ENCODE measurements around a stretch of chr7.

DNA sequence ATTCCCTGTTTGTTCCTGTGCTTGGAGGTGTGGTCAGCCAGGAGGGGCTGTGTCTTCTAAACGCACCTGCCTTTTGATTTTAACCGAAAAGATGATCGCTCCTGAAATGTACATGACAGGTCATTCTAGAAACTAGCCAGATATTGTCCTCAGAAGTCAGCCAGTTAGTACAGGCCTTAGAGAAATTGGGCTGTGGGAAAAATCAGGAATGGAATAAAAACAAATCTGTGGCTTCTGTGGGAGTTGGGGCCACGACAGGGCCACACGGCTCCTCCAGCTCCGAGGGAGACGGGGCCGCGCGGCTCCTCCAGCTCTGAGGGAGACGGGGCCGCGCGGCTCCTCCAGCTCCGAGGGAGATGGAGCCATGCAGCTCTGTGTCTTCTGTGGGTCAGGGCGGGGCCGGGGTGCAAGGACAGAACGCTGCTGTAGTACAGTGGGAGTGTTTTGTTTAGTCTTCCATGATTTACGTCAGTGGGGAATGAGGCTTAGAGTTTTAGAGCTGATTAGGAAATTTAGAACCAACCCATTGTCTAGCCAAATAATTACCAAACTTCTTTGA lies 32.8 kb upstream of the PRKAR1B start:
- RRBS, 2 experiments: no CpG with 5 or more reads among the region's 19 CpGs

GRCh38 chr7:835877-836692 lies 3.8 kb downstream of the SUN1 start:
- RRBS, 2 experiments: 96% methylated on average over 6 of the region's 23 CpGs

DNA sequence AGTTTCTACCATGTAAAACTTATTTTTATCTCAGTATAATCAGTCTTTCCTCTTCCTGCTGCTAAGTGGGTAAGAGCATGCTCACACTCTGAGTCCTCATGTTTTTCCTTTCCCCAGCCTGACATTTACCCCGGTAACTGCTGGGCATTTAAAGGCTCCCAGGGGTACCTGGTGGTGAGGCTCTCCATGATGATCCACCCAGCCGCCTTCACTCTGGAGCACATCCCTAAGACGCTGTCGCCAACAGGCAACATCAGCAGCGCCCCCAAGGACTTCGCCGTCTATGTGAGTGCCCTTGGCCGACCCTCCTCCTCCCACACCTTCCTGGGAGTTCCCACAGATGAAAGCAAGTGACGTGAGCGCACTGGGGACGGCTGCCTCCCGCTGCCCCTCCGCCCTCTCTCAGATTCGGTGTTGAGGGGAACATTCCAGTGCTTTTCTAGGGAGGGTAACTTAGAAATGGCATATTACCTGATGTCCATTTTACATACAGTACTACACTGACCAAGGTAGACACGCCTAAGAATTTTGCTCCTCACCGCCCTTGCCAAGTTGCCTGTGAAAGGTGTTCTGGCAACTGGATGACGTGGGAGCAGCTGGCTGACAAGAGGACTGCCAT lies 7.0 kb upstream of the GET4 start:
- RRBS, 2 experiments: no CpG with 5 or more reads among the region's 17 CpGs

DNA sequence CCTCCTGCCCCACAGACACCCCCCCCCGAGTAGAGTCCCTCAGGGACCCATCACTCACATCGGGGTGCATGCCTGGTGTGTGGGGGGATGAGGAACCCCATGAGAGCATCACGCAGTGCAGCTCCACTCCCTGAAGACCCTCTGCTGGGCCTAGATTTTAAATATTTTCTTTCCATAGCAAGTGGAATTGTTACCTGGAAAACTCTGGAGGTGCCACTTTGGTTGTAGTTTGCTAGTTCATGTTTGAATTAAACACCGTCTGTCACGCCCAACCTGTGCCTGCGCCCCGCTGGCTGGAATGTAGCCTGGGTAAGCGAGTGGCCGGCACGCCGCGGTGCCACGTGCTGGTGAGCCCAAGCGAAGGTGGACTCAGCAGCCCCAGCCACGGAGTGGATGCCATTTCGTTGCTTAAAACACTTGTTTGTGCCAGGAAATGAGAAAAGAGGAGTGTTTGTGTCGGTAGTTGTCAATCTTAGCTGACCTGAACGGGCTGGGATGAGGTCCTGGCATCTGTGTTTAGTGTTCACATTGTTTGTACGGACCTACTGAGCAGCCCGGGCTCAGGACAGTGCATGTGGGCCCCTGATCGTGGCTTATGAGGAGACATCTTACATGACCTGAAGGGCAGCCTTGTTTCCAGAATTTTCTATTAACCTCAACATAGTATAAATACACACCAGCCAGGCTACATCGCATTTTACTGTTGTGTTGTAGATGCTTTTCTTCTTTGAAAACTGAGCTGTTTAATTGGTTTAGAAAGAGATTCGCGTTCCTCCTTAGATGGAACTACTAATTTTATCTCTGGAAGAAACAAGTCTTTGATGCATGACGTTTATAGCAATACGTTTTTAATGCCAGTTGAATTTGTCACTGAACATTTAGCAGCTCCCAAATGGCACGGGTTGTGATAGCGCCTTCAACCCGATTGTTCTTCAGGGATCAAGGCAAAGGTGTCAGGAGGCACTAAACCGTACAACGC lies 2.9 kb downstream of the GET4 start:
- RRBS, 2 experiments: no CpG with 5 or more reads among the region's 31 CpGs

DNA sequence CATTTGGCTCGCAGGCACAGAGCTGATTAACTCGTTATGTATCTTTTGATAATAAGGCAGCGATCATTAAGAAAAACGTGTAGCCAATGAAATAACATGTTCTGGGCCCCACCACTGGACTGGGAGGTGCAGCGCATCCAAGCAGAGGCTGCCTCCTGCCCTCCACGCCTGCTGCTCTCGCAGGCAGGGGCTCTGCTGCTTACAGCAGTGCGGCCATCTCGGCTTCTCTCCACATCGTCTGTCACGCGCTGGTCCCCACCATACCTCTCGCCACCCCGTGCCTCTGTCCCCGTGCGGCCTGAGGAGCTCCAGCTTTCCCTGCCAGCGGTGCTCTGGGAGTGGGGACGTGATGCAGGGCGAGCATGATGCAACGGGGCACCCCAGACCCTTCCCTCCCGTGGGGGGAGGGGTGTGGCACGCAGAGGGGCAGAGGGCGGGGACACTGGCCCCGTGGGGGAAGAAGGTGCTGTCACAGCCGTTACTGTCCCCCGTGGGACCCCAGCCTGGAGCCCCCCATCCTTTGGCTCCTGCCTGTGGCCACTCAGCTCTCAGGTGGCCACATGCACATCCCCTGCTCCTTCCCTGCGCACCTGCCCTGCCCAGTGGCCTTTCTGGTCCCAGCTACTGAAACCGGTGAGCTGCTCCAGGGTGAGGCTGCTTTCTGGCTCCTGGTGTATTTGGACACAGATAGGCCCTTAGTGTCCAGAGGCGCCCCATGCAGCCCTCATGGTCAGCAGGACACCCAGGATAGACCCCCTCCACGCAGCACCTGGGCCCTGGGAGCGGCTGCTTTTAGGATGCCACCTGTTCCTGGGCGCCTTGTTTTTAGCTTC lies 9.0 kb downstream of the GET4 start:
- RRBS, 2 experiments: no CpG with 5 or more reads among the region's 32 CpGs

- RRBS, 2 experiments: no CpG with 5 or more reads among the region's 25 CpGs
Observed at GRCh38 chr7:893716-894257, 17.4 kb downstream of the GET4 start.

- RRBS, 2 experiments: 83% methylated on average over 3 of the region's 54 CpGs; no CpG with 5 or more reads in 1 of the 2 experiments
Observed at GRCh38 chr7:895079-895926, 18.9 kb downstream of the GET4 start.

DNA sequence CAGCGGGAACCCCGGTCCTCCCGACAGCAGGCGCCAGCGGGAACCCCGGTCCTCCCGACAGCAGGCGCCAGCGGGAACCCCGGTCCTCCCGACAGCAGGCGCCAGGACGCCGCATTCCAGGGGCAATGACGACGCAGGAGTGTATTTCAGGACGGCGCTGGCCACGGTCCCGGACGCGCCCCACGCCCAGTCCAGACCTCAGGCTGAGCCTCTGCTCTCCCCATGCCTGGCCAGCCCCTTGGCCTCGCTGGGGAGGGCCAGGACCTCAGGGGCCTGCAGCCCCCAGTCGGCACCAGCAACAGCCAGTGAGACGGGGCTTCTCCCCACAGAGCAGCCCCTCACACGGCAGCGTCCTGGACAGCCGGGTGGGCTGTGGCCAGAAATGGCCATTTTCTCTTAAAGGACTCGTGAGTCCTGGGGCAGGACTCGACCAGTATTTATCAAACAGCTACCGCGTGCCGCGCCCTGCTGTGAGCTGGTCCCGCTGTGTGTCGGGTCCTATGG lies 33.0 kb downstream of the GET4 start:
- RRBS, 2 experiments: 24 to 25% methylated on average over 9 of the region's 37 CpGs

DNA sequence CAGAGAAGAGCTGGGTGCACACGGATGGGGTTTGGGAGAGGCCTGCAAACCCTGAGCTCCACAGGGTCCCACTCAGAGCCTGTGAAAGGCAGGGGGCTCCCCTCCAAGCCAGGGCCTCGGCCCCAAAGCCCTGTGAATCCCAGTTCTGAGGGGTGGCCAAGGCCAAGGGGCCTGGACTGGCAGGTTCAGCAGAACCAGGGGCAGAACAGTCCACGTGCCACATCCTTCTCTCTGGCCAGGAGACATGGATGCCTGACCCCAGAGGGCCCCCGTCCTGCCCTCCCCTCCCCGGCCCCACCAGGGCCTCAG lies 309 bp upstream of the CYP2W1 start:
- RRBS, 2 experiments: no CpG with 5 or more reads among the region's 5 CpGs

DNA sequence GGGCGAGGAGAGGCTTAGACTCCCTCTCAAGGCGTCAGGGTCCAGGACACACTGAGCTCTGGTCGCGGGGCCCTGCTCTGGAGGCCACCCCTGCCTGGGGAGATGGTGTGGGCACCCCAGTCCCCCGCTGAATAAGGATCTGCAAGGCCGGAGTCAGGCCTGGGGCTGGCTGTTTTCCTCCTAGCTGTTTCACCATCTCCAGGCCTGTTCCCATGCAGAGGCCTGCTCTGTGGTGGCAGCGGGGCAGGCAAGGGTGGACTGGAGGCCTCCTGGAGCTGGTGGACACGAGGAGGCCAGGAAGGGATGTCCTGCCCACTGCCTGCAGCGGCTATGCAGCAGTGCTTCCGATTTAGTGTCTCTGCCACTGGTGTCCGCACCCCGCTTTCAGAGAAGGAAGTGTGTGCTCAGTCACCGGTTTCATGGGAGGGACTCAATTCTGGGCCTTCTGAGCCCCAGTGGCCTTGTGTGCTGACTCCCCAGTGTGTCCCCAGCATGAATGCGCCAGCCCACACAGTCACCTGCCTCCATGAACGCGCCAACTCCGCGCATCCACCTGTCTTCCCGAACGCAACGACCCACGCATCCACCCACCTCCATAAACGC lies 14.6 kb upstream of the GPR146 start:
- RRBS, 2 experiments: no CpG with 5 or more reads among the region's 23 CpGs

- RRBS, 2 experiments: no CpG with 5 or more reads among the region's 16 CpGs
Observed at GRCh38 chr7:1033475-1033989, 10.8 kb upstream of the GPR146 start.

GRCh38 chr7:1046761-1047367 lies 2.5 kb downstream of the GPR146 start:
- RRBS, 2 experiments: no CpG with 5 or more reads among the region's 11 CpGs

DNA sequence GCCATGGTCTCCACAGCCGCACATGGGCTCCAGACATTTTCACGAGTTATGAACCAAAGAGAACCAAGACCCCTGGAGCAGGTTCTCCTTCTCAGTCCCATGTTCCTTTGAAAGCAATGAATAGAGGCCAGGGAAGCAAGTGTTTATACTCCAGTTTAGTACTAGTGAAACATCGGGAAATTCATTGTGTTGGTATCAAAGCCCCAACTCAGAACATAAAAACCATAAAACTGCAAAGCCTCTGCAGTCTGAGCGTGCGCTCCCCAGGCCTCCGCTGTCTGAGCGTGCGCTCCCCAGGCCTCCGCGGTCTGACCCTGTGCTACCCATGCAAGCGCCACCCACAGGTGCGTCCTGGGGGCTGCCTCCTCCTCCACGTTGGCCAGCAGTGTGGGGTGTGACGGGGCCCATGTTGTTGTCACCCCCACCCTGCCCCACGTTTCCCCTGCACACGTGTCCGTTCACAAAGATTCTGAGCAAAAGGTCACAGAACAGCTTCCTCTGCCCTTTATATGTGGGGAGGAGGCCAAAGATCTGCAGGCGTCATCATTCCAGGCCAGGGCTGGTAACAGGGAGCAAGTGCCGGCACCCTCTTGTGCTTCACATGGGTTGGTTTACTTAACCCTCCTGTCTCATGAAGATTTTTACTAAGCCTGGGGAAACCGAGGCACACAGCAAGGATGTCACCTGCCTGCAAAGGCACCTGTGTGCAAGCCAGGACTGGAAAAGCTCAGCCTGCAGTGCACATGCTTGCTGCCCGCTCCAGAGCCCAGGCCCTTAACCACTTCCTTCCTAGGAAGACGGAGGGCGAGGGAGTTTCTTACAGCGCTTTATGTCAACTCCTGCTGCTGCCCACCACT lies 4.6 kb downstream of the GPR146 start:
- RRBS, 2 experiments: no CpG with 5 or more reads among the region's 24 CpGs

DNA sequence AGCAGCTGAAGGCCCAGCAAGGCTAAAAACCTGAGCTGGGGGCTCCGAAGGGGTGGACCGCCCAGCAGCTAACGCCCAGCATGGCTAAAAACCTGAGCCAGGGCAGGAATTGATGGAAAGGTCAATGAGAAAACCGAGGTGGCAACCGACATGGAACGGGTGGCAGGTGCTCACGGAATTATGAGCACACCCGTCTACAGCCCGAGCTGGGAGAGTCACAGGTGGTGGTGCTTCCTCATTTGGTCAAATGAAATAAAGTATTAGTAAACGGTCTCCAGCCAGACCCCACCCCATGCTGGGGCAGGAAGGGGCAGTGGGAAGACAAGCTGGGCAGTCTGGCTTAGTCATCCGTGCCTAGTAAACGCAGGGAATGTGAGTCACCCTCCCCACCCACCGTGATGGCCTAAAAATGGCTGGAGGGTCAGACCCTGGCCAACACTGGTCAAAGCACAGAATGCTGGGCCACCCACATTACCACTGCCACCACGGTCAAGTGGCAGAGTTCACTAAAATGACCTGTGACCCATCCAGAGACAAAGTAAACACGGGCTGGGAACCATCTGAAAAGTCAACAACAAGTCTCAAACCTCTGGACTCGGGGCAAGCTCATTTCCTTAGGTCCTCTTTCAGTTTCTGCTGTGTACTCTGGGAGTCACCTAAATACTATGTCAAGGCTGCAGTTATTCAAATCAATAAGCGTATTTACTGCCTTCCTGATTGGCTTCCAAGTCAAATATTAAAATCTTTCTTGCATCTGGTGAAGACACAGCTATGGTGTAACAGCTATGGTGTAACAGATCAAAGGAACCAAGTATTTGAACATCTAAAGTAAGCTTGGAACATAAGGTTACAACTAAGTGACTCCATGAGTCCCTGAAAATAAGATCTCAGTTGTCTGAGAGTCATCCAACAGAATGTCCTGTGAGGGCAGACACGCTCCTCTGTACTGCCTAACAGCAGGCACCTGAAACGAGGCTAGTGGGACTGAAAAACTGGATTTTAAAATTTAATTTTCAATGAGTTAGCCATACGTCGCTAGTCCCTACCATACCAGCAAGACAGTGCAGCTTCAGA lies 3.1 kb downstream of the ZFAND2A start:
- RRBS, 2 experiments: no CpG with 5 or more reads among the region's 21 CpGs

DNA sequence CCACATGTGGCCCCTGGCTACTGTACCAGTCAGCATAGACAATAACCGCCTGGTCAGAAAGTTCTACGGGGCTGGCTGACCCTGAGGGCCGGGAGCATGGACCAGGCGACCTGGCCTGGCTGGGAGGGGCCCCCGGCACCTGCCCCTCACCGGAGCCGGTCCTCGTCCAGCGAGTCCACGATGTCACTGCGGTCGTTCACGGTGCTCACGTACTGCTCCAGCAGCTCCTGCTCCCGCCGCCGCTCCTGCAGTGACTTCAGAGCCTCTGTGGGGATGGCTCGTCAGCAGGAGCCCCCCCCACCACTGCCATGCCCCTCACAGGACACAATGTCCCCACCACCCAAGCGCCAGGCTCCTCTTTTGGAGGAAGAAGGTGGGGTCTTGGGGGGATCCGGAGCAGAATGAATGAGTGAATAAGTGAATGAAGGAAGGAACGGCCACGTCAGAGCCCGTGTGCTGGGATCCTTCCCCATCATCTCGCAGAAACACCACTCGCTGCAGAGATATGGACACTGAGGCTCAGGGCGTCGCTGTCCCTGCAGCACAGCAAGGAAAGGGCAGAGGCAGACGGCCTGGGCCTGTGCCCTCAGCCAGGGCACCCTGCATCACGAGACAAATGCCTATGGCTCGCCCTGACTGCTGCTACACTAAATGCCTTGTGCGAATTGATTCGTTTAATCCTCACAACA lies 22.5 kb downstream of the MICALL2 start:
- RRBS, 2 experiments: 80 to 86% methylated on average over 3 of the region's 32 CpGs

DNA sequence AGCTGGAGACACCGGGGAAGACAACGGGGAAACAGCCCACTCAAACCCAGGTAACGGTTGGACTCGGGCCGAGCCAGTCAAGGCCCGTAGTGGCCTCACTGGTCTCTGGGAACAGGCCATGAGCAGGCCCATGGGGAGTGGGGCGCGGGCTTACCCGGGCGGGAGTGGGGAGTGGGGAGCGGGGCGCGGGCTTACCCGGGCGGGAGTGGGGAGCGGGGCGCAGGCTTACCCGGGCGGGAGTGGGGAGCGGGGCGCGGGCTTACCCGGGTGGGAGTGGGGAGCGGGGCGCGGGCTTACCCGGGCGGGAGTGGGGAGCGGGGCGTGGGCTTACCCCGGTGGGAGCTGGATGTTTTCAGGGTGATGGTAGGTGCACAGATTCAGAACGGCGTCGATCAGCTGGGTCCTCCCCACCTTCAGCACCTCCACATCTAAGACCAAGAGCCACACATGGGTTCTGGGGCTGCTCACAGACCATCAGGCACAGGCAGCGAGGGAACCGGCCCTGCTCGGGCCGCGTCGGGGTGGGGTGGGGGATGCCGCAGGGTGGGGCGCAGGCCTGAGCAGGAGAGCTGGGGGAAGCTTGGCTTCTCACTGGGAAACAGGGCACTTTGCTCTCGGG lies 11.4 kb downstream of the INTS1 start:
- RRBS, 2 experiments: 92 to 98% methylated on average over 11 of the region's 43 CpGs

DNA sequence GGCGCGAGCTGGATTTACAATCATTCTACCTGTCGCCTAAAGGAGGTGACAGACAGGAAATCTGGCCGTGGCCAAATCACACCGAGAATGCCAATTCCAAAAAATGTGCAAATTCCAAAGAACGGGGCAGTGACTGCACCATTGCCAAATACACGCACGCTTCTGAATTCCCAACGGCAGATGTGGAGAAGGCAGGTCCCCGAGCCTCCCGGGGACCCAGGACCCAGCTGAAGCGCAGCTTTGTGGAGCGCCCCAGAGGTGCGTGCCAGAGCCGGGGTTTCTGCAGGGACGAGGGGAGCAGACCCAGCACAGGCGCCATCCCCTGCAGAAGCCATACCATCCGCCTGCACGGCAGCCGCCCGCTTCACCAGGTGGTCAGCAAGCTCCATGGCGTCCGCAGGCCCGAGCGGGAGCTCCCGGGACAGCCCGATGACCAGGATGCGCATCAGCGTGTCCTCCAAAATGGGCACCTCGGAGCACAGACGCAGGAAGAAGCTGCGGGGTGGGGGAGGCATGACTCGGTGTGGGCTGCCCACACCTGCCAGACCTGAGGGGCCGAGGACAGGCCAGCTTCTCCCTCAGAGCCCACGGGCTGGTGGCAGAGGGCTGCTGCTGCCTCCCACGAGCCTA lies 10.7 kb downstream of the INTS1 start:
- RRBS, 2 experiments: 90 to 93% methylated on average over 5 of the region's 36 CpGs

- RRBS, 2 experiments: 98 to 99% methylated on average over 3 of the region's 20 CpGs
Observed at GRCh38 chr7:1506108-1506514, 1.9 kb upstream of the INTS1 start.

DNA sequence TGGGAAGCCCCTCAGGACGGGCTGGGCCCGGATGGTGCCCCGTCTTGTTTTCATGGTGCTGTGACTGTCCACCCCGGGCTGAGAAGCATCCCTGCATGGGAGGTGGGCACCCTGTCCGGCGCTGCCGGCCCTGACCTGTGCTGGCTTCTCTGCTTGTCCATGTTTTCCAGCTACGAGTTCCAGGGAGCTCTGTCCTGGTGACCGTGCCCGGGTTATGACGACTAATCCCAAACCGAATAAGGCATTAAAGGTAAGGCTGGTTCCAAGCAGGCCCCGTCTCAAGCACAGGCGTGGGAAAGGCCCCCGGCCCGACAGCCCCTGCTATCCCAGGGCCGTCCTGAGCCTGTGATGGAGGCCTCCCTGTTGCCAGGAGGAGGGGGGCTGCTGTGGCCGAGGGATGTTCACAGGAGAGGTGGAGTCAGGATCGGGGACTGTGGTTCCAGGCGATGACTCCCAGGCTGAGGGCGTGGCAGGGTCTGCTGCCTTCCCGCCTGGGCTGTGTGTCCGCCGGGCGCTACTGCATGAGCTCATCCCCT lies 8.5 kb downstream of the MAFK start:
- RRBS, 2 experiments: 91 to 92% methylated on average over 9 to 10 of the region's 25 CpGs

DNA sequence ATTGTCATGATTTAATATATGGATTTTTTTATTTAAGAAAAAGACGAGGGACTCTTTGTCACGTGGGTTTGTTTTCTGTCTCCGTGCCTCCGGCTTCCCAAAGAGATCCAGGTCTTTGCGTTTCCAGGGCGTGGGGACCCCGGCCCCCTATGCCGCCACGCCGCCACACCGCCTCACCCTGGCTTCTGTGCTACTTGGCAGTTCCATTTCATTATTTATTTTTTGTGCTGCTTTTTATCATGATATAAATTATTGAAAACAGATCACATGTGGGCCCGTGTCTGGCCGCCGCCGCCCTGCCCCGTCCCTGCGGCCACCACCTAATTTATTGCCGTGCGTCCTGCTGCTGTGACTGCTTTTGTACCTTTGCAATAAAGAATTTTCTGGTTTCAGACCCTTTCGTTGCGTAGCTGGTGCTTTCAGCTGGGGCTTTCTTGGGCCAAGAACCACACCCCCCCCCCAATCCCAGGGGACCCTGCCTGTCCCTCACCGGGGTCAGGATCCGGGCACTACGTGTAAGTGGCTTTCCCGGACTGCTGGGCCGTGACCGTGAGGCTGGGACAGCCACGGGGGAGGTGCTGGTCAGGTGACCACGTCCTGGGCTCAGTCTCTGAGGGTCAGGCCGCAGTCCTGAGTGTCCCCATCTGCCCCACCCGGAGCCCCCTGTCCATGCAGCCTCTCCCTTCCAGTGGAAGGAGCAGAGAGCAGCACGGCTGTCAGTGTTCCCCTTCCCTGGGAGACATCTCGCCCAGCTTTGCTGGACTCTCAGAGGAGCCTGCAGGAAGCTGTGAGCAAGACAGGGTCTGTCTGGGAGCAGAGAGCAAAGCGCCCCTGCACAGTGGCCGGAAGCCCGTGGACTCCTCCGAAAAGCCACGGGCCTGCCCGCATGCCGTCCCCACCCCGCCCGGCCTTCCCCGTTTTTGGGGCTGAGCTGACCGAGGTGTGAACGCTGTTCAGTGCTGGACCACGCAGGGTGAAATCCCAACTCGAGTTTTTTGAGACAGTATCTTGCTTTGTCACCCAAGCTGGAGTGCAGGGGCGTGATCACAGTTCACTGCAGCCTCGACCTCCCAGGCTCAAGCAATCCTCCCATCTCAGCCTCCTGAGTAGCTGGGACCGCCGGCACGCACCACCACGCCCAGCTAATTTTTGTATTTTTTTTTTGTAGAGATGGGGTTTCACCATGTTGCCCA lies 12.5 kb downstream of the MAFK start:
- RRBS, 2 experiments: 86 to 93% methylated on average over 12 of the region's 53 CpGs